Measurements from ENCODE around the genes ALAS1 and TLR9.

DNA sequence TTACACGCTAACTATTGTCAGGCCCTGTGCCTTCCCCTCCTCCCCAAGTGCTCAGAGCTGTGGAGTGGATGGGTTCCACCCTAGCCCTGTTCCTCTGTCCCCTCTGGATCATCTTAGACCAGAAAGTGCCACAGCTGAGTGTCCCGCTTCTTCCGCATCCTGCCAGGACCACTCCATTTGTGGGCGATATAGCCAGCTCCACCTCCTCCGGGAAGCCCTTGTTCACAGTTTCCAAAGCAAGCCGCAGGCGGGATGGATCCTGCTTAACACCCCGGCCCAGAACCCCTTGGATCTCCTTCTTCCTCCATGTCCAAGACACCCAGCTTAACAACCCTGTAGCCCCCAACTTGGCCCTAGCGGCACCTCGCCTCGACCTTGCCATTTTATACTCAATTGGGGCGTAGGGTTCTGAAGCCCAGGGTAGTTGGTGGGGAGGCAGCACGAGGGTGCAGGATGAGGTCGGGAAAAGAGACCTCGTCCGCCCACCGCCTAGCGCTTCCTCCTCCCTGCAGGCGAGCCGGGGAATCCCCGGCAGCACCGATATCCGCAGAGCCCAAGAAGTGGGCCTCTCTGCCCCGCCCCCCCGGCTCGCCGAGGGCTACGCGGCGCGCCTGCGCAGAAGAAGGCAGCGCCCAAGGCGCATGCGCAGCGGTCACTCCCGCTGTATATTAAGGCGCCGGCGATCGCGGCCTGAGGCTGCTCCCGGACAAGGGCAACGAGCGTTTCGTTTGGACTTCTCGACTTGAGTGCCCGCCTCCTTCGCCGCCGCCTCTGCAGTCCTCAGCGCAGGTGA is at the start of gene ALAS1:
TSS of gene ALAS1 (plus strand) at position 694 of the 793 bp plus-strand sequence.
- RRBS, result 6% methylated on average over 25 of the region's 52 CpGs

DNA sequence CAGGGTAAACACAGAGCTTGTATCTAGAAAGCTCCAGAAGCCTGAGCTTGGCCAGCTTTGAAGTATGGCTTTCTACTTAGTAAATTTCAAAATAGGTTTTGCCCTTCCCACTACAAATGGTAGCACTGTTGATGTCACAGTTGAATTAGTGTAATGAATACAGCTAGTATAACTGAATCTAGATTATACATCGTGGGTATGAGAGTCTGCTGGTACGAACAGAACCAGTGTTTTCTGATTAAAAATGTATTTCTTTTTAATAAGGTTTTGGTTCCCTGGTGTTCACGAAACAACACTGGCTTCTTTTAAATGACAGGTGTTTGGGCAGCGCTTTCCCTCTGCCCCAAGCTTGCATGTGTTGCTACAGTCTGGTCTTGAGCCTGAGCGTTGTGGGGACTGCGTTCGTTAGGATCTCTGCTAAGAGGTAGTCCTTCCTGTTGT is 13.6 kb downstream of the TLR9 start:
- RRBS, result no CpG with 5 or more reads among the region's 7 CpGs

- RRBS, result no CpG with 5 or more reads among the region's 4 CpGs
Observed at GRCh38 chr3:52225459-52225968, at the start of gene TLR9. TLR9 (minus strand) TSS chr3:52225645.

DNA sequence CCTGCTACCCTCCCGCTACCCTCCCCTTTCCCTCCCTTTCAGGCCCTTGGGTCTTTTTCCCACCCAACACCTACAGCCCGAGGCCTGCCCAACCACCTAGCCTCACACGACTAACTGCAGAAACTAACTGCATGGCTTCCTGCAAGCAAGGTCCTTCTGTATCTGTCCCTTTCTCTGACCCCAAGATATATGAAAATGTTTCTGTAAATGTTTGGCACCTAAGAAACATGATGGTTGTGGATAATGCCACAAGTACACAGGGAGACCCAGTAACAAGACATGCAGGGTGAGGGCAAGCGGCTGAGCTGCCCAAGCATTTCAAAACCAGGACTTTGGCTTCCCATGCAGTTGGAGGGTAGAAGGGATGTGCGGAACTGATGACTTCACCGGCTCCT is 11.2 kb downstream of the PPM1M start:
- RRBS, result no CpG with 5 or more reads among the region's 6 CpGs

GRCh38 chr3:52404272-52404925 is 5.4 kb downstream of the BAP1 start:
- RRBS, result no CpG with 5 or more reads among the region's 13 CpGs

DNA sequence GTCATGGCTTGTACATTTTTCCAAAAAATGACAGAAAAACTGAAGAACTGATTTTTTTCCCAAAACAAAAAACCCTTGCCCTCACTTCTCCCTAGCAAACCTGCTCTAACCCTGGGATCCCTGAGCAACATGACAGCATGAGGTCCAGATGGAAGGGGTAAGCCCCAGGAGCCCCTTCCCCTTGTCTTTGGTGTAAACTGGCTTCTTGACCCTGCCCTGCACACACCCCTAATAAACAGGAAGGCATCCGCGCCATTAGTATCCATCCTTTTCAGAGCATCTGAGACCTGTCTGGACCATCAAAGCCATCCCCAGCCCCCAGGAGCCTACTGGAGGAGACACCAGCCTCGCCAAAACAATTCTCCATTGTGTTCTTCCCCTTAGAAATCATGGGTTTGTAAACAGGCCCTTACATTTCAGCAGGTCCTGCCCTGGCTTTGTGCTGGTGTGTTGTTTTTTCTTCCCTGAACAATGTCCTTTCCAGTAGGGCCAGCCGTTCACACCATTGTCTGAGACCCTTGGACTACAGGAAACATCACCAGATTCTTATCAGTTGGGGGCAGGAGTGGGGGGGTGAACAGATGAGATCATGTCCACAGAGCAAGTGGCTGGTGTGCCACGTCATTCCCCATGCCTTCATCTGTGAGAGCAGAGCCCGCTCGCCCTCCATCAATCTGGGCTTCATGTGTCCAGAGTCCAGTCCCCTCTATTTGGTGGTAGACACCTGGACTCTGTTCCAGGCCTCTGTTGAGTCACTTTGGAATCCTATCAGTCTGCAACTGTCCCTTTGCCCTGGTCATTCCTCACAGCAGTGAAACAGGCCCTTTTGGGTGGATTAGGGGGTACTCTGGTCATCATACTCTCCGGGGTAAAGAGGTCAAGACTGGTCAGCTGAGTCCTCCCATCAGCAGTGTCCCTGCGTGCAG is 15.2 kb downstream of the SEMA3G start:
- RRBS, result no CpG with 5 or more reads among the region's 9 CpGs

- RRBS, result no CpG with 5 or more reads among the region's 14 CpGs
Observed at GRCh38 chr3:52492548-52493266, 2.4 kb upstream of the STAB1 start.

GRCh38 chr3:52527433-52528711 is 5.8 kb downstream of the NT5DC2 start:
- RRBS, result no CpG with 5 or more reads among the region's 30 CpGs

- RRBS, result no CpG with 5 or more reads among the region's 10 CpGs
Observed at GRCh38 chr3:52529684-52530630, 3.7 kb downstream of the NT5DC2 start.

DNA sequence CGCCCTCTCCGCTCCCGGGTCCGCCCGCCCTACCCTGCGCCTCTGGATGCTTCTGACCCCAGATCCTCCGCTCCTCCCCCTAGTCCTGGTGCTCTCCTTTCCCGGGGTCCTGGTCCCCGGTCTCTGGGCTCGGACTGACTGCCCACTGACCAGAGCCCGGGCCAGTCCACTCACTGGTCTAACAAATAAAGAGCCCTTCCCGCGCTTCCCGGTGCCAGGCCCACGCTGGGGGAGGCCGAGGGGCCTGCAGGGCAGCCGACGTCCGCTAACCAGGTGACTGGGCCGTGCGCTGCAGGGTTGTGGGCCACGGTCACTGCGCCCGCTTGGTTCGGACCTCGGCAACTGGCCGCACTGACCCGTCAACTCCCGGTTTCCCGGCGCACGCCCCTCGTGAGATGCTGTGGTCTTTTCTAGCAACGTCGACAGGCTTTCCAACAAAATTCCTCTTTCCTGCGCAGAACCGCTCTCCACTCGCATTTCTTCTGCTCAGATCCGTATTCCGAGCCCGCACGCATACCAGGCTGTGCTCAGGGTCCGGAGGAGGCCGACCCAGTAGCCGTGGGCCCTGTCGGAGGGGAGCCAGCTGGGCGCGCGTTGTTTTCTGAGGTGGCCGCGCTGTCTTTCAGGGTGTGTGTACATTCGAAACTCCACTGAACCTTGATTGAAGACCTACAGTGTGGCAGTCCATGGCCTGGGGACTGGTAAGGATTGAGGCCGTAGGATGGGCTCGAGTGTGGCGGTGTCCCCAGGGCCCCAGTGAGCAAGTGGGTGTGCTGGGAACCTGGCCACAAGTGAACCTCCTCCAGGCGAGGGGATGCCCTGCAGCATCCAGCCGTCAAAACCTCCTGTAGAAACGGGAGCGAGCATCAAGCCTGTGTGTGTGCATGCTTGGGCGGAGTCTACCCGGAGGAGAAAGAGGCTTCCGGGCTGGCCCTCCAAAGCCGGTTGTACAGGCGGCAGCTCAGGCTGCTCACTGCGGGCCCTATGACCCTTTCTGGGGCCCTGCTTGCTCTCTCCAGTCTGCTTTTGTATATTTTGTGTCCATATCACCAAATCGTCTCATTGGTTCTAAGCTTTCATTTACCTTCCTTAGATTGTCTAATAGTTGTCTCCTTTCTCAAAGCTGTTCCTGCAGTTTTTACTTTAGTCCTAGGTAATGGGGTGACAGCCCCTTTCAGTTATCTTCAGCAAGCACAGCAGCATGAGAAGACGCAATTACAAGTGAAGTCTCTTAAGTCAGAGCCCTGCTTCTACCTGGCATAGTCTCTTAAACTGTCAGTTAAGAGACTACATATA is 968 bp upstream of the NT5DC2 start:
- RRBS, result 81% methylated on average over 11 of the region's 67 CpGs

DNA sequence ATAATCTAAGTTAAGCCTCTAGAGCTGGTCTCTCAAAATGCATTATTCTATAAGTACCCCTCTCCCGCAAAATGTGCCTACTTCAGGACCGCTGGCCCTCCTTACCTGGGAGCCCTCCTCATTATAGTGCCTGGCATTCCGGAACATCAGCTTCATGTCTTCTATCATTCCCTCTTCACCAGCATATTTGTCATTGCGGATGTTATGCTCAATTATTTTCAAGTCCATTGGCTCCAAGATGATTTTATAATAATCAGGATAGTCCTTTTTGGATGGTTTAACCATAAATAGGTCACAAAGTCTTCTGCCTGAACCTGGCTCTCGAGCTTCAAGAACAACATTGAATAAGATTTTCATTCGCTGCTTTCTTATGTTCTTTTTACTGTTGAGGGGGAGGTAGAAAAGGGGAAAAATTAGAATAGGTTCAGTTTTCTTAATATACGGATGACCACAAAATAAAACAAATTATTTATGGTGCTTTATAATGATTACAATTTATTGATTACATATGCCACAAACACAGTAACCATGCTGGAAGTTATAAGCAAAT is 68.6 kb upstream of the GNL3 start:
- RRBS, result no CpG with 5 or more reads among the region's 7 CpGs

GRCh38 chr3:52787519-52788118 is 7.0 kb upstream of the ITIH3 start:
- RRBS, result no CpG with 5 or more reads among the region's 14 CpGs

- RRBS, result no CpG with 5 or more reads among the region's 12 CpGs
Observed at GRCh38 chr3:52816877-52817345, 13.6 kb downstream of the ITIH4 start.

DNA sequence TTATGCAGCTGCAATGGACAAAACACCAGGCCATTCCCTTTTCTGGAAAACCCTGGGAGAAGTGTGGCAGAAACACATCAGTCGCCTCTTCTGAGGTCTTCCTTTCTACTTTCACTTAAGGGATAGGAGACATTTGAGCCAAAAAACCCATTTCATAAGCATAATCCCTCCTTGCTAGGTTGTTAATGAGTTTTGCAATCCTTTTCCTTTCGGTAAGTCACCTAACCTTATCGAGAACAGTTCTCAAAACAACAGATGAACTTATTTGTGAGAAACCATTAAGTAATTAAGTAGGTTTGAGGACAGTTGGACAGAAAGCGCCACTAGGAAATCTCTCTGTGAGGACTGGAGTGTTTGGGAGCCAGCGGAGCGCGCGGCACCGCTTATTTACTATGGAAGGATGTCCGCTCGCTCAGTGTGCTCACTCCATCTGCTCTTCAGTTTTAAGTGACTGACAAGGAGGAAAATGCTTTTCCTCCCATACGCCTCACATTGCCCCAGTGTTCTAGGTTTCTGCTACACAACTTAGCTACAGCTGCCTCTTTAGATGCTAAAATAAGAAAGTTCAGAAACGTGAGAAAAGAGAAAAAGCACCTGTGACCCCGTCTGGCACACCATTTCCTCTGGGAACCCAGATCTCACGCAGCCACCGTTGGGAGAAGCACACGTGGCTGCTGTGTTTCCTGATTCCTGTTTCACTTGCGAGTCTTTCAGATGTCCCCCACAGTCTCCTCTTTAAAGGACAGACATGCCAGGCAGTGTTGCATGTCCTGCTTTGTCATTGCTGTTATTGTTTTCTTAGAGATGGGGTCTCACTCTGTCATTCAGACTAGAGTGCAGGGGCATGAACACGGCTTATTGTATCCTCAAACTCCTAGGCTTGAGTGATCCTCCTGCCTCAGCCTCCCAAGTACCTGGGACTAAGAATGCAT is 11.6 kb upstream of the MUSTN1 start:
- RRBS, result no CpG with 5 or more reads among the region's 19 CpGs

- RRBS, result no CpG with 5 or more reads among the region's 14 CpGs
Observed at GRCh38 chr3:53162153-53162691, 1.2 kb downstream of the PRKCD start.

- RRBS, result no CpG with 5 or more reads among the region's 12 CpGs
Observed at GRCh38 chr3:53180299-53181130, 19.5 kb downstream of the PRKCD start.

GRCh38 chr3:53192609-53192959 is 31.6 kb downstream of the PRKCD start:
- RRBS, result no CpG with 5 or more reads among the region's 3 CpGs

GRCh38 chr3:53231793-53232637 is 23.8 kb downstream of the TKT start:
- RRBS, result no CpG with 5 or more reads among the region's 10 CpGs

DNA sequence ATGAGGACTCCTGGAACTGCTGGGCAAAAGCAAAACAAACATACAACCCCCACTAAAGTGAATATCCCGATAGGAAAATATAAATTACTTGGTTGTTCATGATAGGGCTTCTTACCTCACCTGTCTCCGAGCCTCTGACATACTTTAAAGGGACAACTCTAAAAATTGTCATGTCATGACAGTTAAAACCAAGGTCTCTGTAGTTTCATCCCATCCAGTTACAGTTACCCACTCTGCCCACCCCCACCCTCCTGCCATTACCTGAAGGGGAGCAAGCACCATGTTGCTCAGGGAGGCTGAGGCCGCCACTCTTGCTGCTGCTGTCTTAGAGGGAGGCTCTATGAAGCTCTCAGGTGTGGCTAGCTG is 36.0 kb upstream of the TKT start:
- RRBS, result no CpG with 5 or more reads among the region's 3 CpGs

DNA sequence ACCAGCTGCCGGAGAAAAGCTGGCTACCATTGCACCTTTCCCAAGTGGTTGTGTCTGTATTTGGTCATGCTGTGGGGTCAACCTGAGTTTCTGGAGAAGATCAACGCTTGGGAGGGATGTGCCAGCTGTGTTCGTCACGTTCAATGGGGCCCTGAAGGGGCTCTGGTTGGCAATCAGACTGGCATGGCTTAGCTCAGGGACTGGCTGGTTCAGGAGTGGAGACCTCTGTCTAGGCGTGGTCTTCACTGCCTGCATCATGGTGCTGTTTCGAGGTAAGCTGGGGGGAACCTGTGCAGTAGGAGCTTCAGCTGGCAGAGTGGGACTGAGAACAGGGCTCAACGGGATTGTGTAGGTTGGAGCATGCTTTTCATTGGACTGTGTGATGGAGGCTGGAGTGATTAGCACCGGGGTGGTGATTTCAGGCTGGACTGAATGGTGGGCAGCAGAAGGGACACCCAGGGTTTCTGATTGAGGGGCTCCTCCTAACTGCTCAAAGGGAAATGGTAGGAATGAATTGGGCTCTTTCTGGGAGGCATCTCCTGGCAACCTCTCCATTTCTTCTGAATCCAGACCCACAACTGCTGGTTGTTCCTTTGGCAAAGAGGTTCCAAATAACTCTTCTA is 36.5 kb upstream of the TKT start:
- RRBS, result no CpG with 5 or more reads among the region's 8 CpGs